Thoracic aorta (tissue), 1 donor: ENCODE measurements around the gene DNAJC5.

DNA sequence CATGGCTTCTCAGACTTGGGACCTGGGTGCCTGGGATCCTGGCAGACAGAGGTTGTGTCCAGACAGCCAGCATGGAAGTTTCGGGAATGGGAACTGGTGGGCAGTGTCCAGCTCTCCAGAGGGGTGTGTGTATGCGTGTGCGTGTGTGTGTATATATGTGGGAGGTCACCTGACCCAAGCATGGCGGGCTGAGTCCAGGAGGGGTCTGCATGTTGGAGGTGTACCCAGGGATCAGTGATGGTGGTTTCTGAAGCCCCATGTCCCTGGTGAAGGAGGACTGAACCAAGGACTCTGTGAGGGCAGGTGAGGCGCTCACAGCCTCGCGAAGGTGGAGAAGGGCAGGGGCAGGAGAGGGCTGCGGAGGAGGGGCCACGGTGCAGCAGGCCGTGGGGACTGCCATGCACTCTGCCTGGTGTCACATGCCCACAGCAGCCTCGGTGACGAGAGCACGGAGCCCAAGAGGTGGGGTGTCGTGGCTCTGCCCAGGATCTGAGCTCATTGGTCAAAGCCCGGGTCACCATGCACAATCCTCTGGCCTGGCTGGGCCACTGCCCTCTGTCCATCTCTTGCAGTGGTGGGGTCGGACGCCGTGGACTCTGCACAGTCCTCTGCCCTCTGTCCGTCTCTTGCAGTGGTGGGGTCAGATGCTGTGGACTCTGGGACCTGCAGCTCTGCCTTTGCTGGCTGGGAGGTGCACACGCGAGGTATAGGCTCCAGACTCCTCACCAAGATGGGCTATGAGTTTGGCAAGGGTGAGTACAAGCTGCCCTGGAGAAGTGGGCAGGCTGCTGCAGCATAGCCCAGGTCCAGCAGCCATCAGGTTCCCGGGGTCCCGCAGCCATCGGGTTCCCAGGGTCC lies 2.2 kb upstream of the LIME1 start:
- RAMPAGE, long total RNA, result no peak

- RAMPAGE, long total RNA, result no peak
These were observed 363 bp downstream of the LIME1 start for GRCh38 chr20:63736763-63737291.

- RAMPAGE, long total RNA, result no peak
These were observed 13.2 kb downstream of the SLC2A4RG start for GRCh38 chr20:63752751-63753291.

DNA sequence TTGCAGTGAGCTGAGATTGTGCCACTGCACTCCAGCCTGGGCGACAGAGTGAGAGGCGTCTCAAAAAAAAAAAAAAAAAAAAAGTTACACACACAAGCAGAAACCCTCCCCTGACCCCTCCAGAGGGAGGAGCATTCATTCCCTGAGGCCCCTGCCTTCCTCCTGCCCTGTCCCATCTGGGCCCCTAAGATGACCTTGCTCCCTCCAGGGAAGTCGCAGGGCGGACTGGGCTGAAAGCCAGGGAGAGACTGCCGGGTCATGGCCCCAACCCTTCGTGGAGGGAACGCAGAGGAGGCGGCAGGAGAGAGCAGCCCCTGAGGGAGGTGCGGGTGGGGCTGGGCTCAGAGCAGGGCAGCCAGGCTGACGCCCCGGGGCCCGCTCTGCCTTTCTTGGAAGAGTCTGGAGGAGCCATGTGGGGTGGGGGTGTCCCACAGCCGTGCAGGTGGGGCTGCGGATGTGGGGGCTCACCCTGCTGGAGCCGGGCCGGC lies 15.0 kb upstream of the ZBTB46 start:
- RAMPAGE, long total RNA, result no peak

GRCh38 chr20:63888852-63889905 lies 5.7 kb upstream of the DNAJC5 start:
- RAMPAGE, long total RNA, result no peak

- RAMPAGE, long total RNA, result no peak
These were observed at the start of gene DNAJC5 for GRCh38 chr20:63894827-63895714. TSS of gene DNAJC5 (plus strand) at chr20:63895126.

DNA sequence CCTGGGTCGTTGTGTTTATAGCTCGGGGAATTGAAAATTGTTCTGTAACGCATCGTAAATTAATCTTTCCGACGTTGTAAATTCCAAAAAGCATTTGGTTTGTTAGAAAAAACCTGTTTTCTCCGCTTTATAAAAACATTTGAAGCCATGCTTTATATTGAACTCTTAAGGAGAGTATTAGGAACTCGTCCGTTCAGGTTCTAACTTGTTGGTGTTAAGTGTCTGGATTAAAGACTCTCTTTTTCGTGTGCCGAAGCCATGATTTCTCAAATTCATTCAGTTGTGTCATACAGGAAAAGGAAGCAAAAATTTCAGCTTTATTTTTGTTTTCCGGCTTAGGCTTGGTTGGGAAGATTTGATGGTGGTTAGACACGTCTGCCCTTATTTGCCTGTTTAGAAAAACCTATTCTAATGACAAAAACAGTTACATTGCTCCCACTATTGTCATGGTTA lies 842 bp downstream of the DNAJC5 start:
- RAMPAGE, long total RNA, result no peak

DNA sequence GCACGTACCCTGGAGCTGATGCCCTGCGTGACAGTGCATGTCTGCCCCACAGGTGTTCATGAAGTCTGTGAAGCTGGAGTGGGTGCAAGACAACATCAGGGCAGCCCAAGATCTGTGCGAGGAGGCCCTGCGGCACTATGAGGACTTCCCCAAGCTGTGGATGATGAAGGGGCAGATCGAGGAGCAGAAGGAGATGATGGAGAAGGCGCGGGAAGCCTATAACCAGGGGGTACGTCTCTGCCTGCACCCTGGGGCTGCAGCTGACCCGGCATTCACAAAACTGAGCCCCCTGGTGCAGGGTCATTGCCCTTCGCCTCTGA lies 9.1 kb upstream of the C20orf204 start:
- RAMPAGE, long total RNA, result no peak

- RAMPAGE, long total RNA, result no peak
These were observed 2.9 kb downstream of the C20orf204 start for GRCh38 chr20:64038437-64039707.

DNA sequence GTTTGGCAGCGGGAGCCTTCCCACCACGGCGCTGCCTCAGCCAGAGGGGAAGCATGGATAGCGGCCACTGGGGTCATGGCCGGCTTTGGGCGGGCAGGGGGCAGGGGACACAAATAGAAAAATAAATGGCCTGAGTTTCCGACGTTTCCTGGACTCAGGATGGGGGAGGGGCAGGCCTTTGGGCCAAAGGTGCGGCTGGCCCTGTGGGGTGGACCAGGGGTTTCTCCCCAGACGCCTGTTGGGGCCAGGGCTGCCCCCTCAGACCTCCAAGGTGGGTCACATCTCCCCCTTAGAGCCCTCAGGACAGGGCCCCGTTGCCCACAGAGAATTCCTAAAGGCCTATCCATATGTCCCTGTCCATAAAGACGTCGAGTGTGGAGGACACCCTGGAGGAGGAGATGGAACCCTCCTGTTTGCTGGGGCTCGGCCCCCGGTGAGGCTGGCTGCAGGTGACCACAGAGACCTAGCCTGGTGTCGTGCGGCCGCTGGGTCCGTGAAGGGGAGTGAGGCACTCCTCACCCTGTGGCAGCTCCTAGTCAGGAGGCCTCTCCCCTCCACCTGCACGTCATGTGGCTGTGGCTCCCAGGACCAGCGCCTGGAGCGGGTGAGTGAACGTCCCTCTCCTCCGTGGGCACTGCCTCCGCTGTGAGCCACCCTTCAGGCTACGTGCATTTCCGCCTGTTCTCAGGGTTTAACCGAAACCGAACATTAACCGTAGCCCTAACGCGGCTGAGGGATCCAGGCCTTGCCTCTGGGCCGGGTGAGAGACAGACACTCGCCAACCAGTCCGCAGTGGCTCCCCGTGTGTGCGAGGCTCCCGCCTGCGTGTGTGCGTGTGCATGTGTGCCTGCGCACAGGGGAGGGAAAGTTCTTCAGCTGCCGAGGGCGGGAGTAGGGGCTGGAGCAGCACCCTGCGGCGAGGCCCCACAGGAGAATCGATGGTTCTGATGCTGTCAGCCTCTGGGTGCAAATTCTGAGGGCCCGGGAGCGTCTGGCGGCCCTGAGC lies 6.1 kb upstream of the TCEA2 start:
- RAMPAGE, long total RNA, result no peak

DNA sequence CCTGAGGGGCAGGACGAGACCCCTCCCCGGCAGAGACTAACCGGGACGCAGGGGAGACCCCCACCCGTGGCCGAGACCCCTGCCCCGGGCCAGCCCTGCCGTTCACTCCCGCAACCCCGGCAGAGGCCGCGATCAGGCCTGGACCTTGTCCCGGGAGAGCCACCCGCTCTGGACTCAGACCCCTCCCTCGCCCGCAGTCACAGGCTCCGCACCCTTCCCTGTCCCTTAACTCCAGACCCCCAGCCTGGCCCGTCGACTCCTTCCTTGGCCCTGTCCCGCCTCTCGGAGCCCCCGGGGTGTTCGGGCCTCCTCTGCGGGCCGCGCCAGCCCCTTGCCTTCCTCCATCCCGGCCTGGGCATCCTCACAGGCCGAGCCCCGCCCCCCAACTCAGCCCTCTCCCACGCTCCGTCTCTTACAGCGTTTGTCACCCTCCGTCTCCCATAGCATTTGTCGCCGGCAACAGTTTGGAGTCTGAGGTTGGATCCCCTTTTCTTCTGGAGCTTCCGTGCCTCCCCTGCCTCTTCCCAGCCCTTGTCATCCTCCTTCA lies 549 bp downstream of the TCEA2 start:
- RAMPAGE, long total RNA, result no peak

DNA sequence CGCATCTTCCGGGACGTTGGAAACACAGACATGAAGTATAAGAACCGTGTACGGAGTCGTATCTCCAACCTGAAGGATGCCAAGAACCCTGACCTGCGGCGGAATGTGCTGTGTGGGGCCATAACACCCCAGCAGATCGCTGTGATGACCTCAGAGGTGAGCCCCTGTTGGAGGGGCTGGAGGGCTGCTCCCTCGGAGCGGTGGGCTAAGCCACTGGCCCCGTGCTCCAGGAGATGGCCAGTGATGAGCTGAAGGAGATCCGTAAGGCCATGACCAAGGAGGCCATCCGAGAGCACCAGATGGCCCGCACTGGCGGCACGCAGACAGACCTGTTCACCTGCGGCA lies 7.2 kb downstream of the TCEA2 start:
- RAMPAGE, long total RNA, result no peak

DNA sequence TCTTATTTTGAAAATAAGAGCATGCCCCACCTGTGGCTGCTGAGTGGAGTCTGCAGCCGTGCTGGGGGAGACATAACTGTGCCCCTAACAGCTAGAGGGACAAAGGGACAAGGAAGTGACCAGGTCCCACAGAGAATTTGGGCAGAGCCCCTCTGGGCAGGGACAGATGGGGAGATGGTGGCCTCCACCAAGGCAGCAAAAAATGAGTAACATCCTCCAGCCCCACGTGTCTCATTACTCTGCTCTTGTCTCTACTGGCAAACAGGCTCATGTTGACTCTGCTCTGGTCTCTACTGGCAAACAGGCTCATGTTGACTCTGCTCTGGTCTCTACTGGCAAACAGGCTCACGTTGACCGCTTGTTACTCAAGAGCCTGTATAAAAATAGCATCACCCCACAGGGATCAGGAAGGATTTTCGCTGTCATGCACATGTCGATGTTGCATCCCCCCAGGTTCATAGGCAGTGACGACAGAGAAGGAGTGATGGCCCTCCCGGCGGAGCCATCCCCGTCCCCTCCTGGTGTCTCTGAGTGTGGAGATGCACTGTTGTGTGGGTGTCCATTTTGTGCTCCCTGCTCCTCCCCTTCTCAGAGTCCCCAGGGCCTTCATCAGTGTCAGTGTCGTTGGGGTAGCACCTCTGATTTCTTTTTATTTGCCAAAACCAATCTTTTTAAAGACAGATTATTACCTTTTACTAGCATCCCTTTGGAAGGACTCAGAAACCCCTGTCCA lies 17.2 kb upstream of the PCMTD2 start:
- RAMPAGE, long total RNA, result no peak

GRCh38 chr20:64271204-64272024 lies 15.9 kb downstream of the PCMTD2 start:
- RAMPAGE, long total RNA, result no peak